Cardiac muscle cell (in vitro differentiated cells and primary cell): ENCODE data around the genes TP53TG3D, TP53TG3B and TP53TG3F.

DNA sequence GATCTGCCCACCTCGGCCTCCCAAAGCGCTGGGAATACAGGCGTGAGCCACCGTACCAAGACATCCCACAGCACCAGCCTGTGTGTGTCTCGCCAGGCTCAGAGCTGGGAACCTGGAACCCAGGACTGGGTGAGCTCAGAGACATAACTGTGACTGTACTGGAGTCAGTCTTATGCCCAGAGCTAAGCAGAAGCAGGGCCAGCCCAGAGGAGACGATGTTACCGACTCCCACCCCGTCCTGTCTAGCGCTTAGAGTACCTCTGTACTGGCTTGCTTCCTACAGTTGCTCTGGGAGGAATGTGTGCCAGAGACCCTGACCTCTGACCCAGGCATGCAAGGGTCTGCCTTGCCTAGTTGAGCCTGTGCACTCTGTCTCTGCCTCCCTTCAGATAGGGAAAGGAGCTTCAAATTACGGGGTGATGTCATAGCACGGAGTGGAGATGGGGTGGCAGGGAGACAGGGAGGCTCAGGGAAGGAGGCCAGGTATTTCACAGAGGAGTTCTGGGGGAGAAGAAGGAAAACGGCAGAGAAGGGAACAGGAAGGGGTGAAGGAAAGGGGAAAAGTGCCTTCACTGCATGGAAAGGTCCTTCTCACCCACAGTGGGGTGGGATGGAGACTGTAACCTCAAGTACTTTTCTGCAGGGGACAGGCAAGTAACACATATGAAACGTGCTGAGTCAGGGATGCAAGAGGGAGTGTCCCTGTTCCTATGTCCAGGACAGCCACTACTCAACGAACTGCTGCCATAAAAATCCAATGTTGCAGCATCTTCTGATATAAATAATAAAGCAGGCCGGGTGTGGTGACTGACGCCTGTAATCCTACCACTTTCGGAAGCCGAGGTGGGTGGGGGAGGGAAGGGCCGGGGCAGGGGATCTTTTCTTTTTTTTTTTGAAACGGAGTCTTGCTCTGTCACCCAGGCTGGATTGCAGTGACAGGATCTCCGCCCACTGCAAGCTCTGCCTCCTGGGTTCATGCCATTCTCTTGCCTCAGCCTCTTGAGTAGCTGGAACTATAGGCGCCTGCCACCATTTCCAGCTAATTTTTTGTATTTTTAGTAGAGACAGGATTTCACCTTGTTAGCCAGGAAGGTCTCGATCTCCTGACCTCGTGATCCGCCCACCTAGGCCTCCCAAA lies 5.7 kb upstream of the ARMC5 start:
- RAMPAGE, long total RNA, result no peak
- RRBS, result 7% methylated on average over 3 of the region's 25 CpGs

DNA sequence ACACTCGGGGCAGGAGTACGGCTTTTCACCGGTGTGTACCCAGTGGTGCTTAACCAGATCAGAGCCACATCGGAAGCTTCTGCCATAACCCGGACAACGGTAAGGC lies 1.0 kb upstream of the ARMC5 start:
- RAMPAGE, long total RNA, result no peak
- RRBS, result 2% methylated on average over 4 of the region's 6 CpGs

GRCh38 chr16:31712134-31712348 lies 1.0 kb upstream of the KRBOX5 start:
- RAMPAGE, long total RNA, result no peak
- RRBS, result no CpG with 5 or more reads among the region's 2 CpGs

- RAMPAGE, long total RNA, result no peak
- RRBS, result no CpG with 5 or more reads among the region's 25 CpGs
These were observed at the start of gene TP53TG3D for GRCh38 chr16:32253218-32253583. TP53TG3D (plus strand) TSS chr16:32253286.

DNA sequence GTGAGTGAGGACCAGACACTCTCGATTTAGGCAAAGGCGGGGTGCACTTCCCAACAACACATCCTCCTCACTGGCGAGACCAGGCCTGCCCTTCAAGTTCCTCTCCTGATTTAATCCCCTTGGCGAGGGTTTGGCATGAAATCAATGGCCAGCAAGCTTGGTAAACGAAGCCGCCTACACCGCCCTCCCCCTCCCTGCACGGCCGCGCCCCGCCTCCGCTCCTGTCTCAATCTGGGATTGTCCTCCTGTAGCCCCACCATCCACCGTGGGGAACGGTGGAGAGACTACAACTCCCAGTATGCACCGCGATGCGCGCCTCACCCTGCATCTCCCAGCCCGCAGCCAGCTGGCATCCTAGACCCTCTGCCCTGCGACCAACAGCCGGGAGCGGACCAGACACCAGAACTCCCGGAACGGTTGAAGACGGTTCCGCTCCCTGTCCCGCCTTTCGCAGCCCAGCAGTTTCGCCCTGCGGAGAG lies at the start of gene TP53TG3B:
Gene TP53TG3B, plus strand, starts transcription at position 241 of the 479 bp plus-strand sequence.
- RAMPAGE, long total RNA, result no peak
- RRBS, result no CpG with 5 or more reads among the region's 30 CpGs

GRCh38 chr16:33459415-33459818 lies at the start of gene TP53TG3F:
TP53TG3F (plus strand) TSS chr16:33459612.
- RAMPAGE, long total RNA, result no peak
- RRBS, result no CpG with 5 or more reads among the region's 25 CpGs

DNA sequence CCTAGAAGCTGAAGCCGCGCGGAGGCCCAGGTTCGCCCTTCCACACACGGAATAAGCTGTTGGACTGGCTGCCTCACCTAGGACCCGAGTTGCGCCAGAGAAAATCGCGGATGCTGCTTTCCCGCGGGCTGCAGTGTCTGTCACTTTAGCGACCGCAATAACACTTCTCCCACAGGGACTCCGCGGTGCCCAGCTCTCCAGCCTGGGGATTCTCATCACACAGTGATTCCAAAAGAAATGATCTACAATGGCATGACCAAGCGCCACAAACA lies 1737.0 kb downstream of the TP53TG3F start:
- RAMPAGE, long total RNA, result no peak
- RRBS, result no CpG with 5 or more reads among the region's 16 CpGs

DNA sequence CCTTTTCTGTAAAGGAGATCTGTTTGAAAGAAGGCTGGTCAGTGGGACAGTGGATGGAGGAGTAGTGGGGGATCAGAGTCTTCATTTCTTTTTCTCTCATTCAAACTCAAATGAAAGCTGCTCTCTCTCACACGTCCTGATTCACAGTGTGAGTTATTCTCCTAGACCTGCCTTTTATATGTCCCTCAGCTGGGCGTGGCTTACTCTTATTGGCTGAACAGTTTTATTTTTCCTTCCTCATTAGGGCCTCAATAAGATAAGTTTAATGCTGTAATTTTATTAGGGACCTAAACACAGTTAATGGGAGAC lies 1925.5 kb downstream of the TP53TG3F start:
- RAMPAGE, long total RNA, result no peak
- RRBS, result no CpG with 5 or more reads among the region's 2 CpGs

DNA sequence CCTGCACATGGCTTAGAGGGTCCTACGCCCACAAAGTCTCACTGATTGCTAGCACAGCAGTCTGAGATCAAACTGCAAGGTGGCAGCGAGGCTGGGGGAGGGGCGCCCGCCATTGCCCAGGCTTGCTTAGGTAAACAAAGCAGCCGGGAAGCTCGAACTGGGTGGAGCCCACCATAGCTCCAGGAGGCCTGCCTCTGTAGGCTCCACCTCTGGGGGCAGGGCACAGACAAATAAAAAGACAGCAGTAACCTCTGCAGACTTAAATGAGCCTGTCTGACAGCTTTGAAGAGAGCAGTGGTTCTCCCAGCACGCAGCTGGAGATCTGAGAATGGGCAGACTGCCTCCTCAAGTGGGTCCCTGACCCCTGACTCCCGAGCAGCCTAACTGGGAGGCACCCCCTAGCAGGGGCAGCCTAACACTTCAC lies 2009.6 kb downstream of the TP53TG3F start:
- RAMPAGE, long total RNA, result no peak
- RRBS, result no CpG with 5 or more reads among the region's 8 CpGs

DNA sequence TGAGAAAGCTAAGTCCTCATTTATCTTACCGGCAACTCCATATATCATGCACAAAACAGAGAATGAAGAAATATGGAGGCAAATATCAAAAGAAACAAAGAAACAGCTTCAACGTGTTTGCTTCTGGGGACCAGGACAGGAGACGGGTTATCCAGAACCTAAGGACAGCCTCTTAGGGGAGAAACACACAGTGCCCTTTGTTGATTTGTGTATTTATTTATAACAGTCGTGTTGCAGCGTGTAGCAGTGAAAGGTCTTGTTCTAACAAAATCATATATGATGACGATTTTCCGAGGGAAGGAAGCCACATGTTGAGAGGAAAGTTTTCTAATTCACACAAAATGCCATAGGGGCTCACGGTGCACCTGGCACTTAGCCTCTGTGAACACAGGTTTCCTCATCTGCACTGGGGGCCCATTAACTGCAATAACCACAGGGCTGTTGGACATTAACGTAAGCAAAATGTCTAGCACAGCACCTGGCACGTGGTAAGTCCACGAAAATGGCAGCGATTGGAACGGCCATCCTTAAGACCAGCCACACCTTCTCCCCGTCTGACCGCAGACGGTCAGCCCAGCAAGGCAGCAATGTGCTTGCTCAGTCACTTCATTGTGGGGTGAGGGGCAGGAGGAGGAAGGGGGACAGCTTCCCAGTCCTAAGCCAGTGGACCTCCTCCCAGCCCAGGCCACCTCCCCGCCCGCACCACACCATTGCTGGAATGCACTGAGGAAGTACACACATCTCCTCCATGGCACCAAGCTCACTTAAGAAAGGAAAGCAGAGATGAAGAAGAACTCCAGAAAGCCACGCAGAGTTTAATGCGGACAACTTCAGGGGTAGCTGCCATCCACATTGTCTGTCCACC lies 8.4 kb upstream of the MYLK3 start:
- RAMPAGE, long total RNA, result no peak
- RRBS, result no CpG with 5 or more reads among the region's 20 CpGs

DNA sequence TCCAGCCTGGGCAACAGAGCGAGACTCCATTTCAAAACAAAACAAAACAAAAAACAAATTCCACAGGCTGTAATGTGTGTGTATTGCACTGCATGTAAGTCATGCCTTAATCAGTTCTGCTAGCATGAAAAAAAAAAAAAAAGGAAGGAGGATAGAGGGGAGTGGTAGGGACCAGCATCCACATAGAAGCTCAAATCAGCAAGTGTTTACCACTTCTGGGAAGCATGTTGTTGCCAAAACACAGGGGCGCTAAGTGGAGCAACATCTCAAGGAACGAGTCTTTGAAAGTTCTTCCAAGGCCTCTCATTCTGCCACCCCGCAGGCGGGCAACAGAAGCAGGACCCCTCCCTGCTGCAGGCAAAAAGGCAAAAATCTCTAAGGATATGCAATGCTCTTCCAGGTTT lies 13.6 kb upstream of the MYLK3 start:
- RAMPAGE, long total RNA, result no peak
- RRBS, result no CpG with 5 or more reads among the region's 5 CpGs

DNA sequence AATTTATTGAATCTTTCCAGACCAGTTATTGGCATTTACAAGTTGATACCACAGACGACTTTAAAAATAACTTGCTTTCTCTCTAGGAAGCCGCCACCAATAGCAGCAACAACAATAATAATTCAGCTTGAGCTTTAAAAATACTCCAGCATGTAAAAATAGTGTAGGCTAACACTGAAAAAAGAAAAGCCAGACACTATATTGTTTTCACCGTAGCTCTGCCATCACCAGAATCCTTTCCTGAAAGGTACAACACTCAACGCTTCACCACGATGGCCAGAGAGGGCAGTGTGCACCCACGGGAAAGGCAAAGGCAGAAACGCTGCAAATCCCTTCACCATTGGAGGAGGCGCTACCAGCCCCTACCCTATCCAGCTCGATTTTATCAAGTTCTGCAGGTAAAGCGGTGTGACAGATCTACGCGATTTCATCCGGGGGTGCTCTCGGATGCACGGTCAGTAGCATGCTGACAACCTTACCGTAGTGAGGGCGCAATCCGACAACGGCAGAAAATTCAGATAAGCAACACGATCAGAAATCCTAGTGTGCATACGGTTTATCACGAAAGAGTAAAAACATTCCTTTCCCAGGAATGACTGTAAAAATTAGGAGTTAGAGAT lies 2.1 kb downstream of the NETO2 start:
- RAMPAGE, long total RNA, result no peak
- RRBS, result no CpG with 5 or more reads among the region's 22 CpGs

GRCh38 chr16:47192482-47193342 lies 49.0 kb upstream of the NETO2 start:
- RAMPAGE, long total RNA, result no peak
- RRBS, result no CpG with 5 or more reads among the region's 5 CpGs

GRCh38 chr16:48045650-48046014 lies 110.2 kb downstream of the ABCC12 start:
- RAMPAGE, long total RNA, result no peak
- RRBS, result no CpG with 5 or more reads among the region's 5 CpGs

DNA sequence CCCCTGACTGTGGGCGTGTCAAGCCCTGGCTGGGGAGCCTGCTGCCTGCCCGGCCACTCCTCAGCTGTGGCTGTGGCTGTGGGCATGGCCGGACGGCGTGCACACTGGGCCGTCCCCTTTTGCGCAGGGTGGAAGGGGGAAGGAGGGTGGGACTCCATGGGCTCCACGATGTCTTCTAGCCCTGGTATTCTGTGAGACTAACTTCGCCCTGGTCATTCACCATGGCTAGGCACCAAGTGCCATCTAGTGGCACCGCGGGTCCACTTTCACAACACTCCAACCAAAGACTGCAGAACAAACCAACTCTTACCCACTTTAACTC lies 67.9 kb downstream of the N4BP1 start:
- RAMPAGE, long total RNA, result no peak
- RRBS, result no CpG with 5 or more reads among the region's 11 CpGs

- RAMPAGE, long total RNA, result no peak
- RRBS, result no CpG with 5 or more reads among the region's 5 CpGs
These were observed 51.8 kb downstream of the N4BP1 start for GRCh38 chr16:48558083-48558607.

DNA sequence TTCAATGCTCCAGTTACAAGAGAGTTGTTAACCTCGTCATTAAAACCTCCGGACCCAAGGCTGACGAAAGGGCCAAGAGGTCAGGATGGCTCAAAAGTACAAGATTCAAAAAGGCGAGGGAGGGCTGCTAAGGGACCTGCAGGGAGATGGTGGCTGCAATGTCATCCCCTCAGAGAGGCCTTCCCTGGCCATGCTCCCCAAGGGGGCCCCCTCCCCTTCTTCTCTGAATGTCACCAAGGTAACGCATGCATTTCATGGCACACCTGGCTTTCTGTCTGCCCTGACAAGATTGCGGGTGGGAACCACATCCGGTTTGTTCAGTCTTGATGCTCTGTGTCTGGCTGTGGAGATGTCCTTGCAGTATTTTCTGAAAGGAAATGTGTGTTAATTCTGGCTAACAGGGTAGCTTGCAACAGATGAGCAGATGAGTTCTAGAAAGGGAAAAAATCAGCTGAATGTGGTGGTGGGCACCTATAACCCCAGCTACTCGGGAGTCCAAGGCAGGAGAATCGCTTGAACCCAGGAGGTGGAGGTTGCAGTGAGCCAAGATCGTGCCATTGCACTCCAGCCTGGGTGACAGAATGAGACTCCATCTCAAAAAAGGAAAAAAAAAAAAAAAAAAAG lies 90.0 kb downstream of the C16orf78 start:
- RAMPAGE, long total RNA, result no peak
- RRBS, result no CpG with 5 or more reads among the region's 10 CpGs

DNA sequence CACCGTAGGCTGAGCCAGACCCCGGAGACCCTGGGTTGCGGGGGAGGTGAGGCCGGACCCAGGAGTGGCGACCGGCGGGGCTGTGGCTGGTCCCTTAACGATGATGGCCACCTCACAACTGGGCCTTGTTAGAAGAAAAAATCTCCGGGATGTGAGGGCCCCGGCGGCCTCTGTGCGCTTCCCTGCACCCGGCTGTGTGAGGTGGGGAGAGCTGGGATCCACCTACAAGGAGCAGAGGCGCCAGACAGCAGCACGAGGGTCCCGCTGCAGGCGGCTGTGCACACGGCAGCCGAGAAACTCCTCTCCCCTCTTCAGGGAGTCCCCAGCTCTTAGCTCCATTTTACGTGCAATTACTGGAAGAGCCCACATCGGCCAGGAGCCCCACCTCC lies 91.6 kb downstream of the C16orf78 start:
- RAMPAGE, long total RNA, result no peak
- RRBS, result 5% methylated on average over 4 of the region's 21 CpGs

DNA sequence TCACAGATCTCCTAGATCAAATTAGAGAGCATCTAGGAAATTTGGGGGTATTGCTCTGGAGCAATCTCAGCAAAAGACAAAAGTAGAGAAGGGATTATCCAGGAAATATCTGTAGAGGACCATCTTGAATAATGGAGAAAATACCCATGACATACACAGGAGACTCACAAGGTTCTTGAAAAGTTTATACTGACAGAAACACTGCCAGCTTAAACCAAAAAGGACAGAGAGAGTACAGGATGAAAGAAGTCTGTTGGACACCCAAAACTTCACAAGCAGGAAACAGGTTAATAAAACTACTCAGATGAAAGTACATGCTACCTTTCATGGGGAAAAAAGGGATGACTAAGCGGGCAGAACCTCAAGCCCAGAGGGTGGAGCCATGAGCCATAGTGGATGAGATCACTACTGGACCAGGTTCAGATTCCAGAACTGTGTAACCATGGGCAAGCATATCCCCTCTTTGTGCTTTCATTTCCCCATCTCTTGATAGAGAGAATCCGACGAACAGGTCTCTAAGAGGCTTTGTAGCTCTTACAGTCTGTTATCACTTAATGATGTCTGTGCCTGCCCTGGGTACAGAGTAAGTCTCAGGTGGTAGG lies 207.0 kb downstream of the ZNF423 start:
- RAMPAGE, long total RNA, result no peak
- RRBS, result no CpG with 5 or more reads among the region's 3 CpGs

GRCh38 chr16:49696344-49696837 lies 159.5 kb downstream of the ZNF423 start:
- RAMPAGE, long total RNA, result no peak
- RRBS, result no CpG with 5 or more reads among the region's 7 CpGs